A375 (cell line): ENCODE measurements around the genes FBXL15, ARL3 and WBP1L.

- RAMPAGE, long total RNA = no peak
Measured at GRCh38 chr10:102400386-102401033, 5.0 kb downstream of the NFKB2 start.

DNA sequence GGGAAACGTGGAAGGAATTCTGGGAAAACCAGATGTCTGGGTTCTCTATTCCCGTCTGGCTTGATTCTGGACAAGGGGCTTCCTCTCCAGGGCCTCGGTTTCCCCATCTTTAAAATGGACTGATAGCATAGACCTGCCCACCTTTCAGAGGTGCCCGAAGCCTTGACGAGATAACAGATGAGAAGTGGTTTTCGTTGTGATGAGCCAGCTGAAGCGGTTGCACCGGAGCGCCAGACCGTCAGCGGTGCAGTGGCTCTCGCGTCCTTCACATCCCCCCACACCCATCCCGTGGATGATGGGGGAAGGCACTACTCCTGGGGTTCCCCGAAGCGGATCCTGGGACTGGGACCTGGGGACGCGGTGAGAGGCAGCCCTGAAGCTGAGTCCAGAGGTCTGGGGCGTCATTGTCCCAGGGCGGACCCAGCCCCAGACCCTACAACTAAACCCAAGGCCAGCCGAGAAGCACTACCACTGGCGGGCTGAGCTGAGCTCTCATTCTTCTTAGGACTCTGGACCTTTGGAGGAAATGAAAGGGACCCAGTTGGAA lies 623 bp upstream of the FBXL15 start:
- RAMPAGE, long total RNA = no peak

DNA sequence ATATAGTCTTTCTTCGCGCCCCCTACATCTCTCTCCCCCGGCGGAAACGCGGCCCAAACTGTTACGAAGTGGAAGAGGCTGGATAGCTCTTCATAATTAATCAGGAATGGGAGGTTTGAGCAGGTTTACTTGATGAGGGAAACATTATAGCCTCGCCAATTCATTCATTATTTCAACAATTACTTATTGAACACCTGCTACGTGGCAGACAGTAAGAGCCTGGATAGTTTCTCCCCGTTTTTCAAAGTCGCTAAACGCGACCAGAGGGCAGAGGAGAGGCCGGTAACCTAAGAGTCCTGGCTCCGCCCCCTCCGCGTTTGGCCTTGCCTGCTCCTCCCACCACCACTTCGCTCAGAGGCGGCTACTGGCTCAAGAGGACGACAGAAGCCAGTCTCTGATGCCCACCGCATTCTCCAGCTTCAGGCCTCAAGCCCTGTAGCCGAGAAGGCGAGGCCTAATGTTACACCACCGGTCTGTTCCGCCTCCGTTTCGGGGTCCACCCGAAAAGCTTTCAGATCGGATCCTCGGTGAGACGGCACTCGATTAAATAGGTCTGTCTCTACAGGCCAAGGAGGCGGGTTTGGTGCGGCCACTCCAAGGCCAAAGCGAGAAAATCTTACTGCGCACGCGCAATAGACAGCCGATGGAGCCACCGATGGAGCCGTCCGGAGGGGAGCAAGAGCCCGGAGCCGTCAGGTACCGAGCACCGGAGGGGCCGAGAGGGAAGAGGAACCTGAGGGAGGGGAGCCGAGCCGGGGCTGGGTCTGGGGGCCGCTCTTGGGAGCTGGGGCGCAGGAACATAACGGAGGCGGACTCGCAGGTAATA lies at the start of gene FBXL15:
Gene FBXL15, plus strand, starts transcription at position 350 of the 826 bp plus-strand sequence.
- RAMPAGE, long total RNA = no peak

GRCh38 chr10:102580101-102580507 lies 64.2 kb upstream of the TRIM8 start:
- RAMPAGE, long total RNA = no peak

DNA sequence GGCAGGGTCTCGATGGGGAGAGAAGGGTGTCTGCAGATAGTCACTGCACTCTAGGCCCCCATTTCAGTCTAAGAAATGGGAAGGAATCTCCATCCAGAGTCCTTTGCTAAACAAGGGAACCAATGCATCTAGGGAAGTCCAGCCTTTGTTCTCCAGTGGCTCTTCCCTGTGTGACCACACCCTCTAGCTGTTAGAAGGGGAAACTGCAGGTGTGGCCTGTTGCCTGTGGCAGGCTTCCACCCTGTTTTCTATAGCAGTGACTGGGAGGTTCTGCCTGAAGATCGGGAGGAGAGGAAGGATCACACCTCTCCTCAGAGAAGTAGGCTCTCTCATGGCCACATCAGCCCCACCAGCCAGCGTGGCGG lies 47.8 kb upstream of the TRIM8 start:
- RAMPAGE, long total RNA = no peak

- RAMPAGE, long total RNA = no peak
Measured at GRCh38 chr10:102613398-102613941, 30.8 kb upstream of the TRIM8 start.

DNA sequence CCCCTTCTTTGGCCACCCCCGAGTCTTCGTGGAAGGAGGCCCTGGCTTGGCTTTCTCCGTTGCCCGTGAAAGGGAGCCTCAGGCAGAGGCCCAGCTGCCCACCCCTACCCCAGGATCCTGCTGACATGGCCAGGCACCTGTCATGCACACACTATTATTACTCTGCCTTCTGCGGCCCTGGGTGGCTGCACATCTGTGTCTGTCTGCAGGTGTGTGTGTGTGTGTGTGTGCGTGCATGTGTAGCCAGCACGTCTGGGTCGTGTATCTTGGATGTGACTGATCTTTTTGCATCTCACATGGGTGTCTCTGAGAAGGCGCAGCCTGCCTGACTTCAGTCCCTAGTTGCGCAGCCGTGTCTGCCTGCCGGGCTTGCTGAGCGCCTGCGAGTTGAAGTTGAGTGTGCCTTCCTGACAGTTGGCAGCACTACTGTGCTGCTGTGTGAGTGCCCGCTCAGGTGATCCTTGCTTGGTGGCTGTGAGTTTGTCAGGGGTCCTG lies 4.6 kb downstream of the TRIM8 start:
- RAMPAGE, long total RNA = no peak

- RAMPAGE, long total RNA = no peak
Measured at GRCh38 chr10:102657869-102658962, 13.9 kb downstream of the TRIM8 start.

DNA sequence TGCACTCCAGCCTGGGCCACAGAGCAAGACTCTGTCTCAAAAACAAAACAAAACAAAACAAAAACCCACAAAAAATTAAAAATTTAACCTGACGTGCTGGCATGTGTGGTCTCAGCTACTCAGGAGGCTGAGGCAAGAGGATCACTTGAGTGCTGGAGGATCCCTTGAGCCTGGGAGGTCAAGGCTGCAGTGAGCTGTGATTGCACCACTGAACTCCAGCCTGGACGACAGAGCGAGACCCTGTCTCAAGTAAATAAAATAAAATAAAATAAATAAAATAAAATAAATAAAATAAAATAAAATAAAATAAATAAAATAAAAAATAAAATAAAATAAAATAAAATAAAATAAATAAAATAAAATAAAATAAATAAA lies 18.8 kb downstream of the TRIM8 start:
- RAMPAGE, long total RNA = no peak

- RAMPAGE, long total RNA = no peak
Measured at GRCh38 chr10:102675891-102676699, 31.8 kb downstream of the TRIM8 start.

DNA sequence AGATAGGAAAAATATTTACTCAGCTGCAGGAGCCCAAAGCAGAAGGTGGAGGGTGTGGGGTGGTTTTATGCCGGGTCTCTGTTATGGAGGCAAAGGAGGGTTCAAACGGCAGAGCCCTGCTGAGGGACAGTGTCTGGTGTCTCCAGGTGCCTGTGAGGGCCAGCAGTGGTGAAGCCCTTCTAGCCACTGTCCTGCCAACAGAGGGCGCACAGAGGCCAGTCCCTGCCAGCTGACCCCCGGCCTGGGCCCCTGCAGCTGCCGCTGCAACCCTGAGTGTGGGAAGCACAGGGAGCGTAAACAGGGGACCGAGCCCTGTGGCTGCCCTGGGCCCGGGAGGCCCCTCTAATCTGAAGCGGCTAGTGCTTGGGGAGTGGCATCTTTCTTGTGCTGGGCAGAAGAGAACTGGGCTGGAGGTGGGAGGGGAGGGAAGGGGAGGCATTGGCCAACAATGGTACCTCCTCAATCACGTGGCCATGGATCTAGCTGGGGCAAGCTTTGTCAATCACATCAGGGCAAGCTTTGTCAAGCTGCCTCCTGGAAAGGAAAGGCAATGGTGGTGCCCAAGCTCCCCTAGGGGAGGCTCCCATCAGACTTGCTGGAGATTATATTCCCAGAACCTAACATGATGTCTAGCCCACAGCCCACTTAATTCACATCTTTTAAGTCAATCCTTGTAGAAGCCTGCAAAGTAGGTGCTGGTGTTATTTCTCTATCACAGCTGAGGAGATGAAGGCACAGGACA lies 34.6 kb downstream of the TRIM8 start:
- RAMPAGE, long total RNA = no peak

- RAMPAGE, long total RNA = start-site peak on the minus strand at chr10:102714294-102714312, 204 and 95 reads in 2 replicates
Measured at GRCh38 chr10:102713441-102714706, at the start of gene ARL3. ARL3 (minus strand) TSS chr10:102714397.

DNA sequence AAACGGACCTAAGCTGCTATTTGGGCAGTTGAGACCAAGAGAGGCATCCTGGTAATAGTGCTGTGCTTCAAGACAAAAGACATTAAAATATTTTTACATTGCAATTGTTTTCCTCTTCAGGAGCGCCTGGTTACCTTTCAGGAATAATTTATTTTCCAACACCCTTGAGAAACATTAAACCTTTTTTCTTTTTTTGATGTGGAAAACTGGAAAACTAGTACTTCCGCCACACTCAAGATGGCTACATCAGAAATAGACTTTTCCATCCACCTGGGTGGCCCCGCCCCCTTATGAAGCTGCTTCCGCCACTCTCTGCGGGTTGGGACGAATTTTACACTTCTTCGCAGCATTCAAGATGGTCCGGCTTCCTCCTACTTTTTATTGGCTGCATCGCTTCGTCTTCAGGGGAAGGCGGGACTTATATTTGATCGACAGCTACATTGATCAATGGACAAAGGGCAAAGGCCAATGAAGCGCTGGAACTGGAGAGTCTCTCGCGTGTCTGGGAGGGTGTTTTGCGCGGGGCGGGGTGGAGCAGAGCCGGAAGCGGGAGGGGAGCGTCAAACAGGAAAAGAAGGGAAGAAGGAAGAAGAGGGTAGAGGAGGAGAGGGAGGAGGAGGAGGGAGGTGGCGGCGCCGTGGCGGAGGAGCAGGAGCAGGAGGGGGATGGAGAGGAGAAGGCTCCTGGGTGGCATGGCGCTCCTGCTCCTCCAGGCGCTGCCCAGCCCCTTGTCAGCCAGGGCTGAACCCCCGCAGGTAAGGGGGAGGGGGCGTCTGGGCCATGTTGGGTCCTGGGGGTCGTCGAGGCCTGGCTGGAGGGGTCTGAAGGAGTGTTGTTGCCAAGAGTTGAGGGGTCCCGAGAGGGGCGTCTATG lies at the start of gene WBP1L:
Gene WBP1L, plus strand, starts transcription at position 560 of the 873 bp plus-strand sequence.
- RAMPAGE, long total RNA = no peak

DNA sequence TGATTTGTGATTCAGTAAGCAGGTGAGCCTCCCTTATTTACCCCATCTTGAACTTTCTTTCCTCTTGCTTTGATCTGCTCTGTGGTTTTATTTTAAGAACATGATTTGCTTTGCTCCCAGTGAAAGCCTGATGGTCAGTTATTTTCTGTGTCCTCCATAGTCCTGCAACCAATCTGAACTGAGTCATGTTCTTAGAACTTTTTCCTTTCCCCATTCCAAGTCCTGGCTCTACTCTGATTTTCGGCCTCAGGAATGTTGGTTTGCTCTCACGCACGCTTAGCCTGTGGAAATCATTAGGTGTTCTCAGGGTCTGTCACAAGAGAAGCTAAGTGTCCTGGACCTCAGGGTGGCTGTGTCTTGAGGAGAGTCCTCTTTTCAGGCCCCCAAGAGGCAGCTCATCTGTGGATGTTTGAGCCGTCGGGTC lies 8.8 kb downstream of the WBP1L start:
- RAMPAGE, long total RNA = no peak

- RAMPAGE, long total RNA = no peak
Measured at GRCh38 chr10:102799666-102800730, 37.2 kb downstream of the CYP17A1 start.

GRCh38 chr10:102917067-102917471 lies 1.0 kb upstream of the CNNM2 start:
- RAMPAGE, long total RNA = no peak

DNA sequence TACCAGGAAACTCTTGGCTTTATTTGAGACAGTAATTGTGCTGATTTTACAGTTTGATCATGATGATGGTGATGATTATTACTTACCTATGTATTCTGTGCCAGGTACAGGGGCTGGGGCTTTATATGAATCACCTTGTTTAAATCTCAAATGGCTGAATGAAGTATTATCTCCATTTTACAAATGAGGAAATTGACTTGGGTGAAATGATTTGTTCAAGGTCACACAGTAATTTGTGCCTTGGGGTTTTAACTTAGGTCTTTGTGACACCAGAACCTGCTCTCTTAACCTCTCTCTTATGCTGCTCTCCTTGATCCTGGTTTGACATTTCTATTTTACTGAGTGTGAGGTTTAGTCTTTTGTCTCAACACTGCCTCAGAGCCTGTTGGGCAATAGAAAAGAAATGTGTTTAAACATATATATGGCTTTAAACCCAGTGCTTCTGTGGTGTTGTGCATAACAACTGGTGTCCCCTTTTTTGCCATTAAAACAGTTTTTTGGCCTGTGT lies 5.2 kb downstream of the CNNM2 start:
- RAMPAGE, long total RNA = no peak

- RAMPAGE, long total RNA = no peak
Measured at GRCh38 chr10:103053850-103054674, 136.0 kb downstream of the CNNM2 start.

DNA sequence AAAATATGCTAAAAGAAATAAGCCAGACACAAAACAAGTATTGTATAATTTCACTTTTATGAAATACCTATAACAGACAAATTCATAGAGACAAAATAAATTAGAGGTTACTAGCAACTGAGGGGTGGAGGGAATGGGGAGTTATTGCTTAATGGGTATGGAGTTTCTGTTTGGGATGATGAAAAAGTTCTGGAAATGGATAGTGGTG lies 72.2 kb downstream of the NT5C2 start:
- RAMPAGE, long total RNA = no peak

GRCh38 chr10:103395590-103396345 lies 507 bp downstream of the ATP5MK start:
- RAMPAGE, long total RNA = no peak